SJSA1 (cell line): ENCODE measurements around the genes HEATR1 and ACTN2.

GRCh38 chr1:234898578-234899360 lies 229.9 kb downstream of the TOMM20 start:
- RAMPAGE, long total RNA = no peak

- RAMPAGE, long total RNA = no peak
These were observed 195.7 kb downstream of the TOMM20 start for GRCh38 chr1:234932738-234933462.

DNA sequence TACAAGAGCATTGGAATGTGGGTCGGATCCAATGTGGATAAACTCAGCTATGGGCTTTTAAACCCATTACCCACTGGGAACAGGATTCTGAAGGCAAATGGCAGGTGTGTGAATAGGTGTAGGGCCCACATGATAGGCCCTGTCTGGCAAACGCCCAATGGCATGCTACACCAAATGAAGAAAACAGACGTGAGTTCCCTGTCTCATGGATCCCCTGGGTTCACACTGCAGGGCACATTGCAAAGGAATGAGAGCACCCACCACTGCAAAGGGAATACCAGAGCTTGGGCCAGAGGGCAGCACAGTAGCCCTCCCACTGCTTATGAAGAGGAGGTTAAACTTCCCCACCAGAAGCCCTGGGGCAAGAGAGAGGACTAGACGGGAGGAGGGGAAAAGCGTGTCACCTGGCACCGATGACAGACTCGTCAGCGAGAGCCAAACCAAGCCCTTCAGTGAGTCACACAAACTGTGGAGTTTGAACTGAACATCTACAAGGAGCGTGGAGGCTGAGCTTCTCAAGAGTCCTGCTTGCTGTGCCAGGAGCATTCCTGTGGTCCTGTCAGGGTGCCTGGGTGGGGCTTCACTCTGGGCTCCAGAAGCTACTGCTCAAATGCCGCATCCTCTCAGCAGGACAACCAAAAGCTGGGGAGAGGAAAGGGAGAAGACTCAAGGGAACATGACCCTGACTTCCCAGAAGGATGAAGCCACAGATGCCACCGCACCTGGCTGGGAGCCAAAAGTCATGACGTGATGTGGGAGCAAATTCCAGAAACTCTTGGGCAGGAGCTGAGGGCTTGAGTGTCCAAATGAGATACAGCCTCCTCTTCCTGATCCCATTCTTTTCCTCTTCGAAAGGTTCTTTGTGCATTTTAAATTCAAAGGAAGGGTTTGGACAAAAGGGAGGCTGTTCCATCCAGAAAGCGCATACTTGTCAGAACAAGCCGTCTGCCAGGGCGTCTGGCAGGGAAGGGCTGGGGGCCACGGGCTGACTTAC lies 61.0 kb downstream of the TOMM20 start:
- RAMPAGE, long total RNA = no peak

DNA sequence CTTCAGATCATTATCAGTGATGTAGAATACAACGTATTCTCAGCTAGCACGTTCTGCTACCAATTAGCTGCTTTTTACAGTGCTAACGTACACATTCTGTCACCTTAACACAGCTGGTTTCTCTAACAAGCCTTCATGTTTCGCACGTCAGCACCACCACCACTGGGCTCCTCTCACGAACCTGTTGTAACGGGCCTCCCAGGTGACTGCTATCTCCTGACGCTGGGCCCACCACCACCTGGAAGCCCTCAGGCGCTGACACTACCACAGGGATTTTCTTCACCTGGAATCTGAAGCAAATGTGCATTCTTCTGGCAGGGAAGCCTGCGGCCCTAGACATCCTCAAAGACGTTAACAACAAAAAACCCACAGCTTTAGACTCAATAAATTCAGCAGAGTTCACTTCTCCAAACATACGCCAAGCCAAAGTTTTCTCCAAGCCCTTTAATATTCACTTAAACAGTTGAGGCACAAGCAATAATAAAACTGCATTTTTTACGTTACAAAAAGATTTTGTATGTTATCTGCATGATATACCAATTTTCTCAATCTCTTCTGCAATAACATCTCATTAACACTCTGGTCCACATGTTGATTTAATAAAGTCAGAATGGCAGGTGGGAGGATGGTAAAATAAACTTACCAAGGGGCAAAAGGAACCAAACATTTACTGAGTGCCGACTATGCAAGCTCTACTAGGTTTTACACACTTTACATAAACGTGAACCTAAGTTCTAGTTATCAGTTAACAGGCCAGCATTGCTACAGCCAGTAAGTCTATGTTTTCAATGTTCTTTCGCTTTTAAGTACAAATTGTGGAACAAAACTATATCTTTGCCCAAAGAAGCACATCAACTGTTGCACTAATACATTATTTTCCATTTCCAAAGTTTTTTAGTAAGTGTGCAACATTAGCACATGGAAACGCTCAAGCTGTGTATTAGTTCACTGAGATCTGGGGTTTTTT lies 19.4 kb downstream of the TOMM20 start:
- RAMPAGE, long total RNA = no peak

GRCh38 chr1:235454007-235454554 lies 50.2 kb downstream of the B3GALNT2 start:
- RAMPAGE, long total RNA = no peak

DNA sequence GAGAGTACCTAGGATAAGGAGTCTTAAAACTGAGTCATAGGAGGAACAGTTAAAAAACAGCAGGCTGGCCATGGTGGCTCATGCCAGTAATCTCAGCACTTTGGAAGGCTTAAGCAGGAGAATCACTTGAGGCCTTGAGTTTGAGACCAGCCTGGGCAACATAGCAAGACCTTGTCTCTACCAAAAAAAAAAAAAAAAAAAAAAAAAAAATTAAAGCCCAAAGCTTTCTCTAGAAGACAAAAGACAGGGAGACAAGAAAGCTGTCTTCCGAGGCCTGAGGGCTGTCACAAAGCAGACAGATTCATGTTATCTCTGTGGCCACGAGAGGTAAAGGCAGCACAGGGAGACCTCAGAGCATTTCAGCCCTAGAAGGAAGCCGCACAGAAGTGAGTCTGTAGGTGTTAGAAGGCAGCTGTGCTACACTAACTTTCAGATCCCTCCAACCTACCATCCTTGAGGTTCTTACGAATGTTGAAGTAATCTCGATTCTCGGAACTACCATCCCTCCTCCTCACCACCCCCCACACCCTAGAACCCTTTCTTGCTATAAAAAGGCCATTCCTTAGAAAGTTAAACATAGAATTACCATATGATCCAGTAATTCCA lies 21.3 kb upstream of the LYST start:
- RAMPAGE, long total RNA = no peak

- RAMPAGE, long total RNA = no peak
These were observed 25.9 kb upstream of the LYST start for GRCh38 chr1:235892545-235893129.

DNA sequence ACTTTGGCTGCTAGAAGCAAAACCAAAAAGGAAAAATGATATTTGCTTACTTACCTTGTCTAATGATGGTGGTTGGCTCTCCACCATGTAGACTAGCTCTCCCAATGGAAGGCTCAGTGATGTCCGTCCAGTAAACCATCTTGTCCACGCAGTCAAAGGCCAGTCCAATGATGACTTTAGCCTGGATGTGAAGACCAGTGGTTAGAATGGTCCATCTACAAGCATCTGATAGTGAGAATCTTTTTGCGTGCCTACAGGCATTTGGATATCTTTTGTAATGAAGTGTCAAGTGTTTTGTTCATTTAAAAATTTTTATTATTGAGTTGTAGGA lies 79.6 kb downstream of the NID1 start:
- RAMPAGE, long total RNA = no peak

DNA sequence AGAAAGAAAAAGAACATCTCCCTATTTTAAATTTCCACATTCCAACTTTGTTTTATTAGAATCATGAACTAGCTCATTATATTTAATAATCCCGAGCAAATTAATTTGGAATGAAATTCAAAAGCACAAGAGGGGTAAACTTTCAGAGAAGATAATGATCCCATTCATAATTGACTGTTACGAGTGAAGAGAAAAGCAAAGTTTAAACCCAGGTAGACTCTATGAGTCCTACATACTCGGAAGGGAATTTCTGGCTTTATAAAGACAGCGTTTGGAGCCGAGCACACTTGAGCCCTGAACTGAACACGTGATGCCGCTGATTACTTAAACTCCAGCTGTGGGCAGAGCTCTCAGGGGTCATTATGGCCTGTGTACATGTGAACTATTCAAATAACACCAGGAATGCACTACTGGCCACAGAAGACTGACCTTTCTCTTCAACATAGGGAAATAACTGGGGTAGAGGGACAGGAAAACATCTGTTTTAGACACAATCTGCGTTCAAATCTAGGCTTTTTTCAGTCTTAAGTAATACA lies 25.3 kb downstream of the NID1 start:
- RAMPAGE, long total RNA = no peak

GRCh38 chr1:236065671-236066078 lies 785 bp upstream of the NID1 start:
- RAMPAGE, long total RNA = no peak

GRCh38 chr1:236120071-236120454 lies 22.3 kb upstream of the GPR137B start:
- RAMPAGE, long total RNA = no peak

- RAMPAGE, long total RNA = no peak
These were observed 498 bp downstream of the GPR137B start for GRCh38 chr1:236142657-236143417.

GRCh38 chr1:236143418-236144035 lies 1.2 kb downstream of the GPR137B start:
- RAMPAGE, long total RNA = no peak

DNA sequence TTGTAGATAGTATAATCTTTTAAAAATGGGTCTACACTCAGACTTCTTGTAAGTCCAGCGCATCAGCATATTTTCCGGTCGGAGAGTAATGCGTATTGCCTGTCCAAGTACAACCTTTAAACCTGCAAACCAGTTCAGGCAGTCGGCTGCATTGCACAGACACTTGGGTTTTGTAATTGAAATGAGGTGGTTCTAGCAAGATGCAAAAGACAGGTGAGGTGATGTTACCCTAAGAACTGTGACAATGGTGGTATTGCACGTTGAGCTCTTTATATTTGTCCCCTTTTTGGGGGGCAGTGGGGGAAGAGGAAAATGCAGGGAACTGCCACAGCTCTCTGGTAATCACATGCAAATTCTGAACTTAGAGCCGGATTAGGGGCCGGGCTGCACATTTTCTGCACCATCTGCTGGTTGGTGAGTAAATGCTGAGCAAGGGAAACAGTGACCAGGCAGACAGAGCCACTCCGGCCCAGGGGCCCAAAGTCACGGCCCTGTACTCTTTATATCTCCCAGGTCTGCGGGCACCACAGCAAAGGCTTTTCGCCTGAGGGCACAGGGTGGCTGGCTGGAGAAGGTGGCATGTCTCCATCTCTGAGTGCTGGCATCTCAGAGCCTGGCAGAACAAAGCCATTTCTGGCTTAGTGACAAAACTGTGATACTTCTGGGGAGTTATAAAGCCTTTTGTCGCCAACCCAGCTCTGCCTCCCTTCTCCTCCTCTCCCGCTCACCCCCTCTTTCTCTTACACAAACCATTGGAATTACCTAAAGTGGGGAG lies 2.4 kb downstream of the GPR137B start:
- RAMPAGE, long total RNA = no peak

- RAMPAGE, long total RNA = no peak
These were observed 8.6 kb downstream of the GPR137B start for GRCh38 chr1:236150909-236151300.

DNA sequence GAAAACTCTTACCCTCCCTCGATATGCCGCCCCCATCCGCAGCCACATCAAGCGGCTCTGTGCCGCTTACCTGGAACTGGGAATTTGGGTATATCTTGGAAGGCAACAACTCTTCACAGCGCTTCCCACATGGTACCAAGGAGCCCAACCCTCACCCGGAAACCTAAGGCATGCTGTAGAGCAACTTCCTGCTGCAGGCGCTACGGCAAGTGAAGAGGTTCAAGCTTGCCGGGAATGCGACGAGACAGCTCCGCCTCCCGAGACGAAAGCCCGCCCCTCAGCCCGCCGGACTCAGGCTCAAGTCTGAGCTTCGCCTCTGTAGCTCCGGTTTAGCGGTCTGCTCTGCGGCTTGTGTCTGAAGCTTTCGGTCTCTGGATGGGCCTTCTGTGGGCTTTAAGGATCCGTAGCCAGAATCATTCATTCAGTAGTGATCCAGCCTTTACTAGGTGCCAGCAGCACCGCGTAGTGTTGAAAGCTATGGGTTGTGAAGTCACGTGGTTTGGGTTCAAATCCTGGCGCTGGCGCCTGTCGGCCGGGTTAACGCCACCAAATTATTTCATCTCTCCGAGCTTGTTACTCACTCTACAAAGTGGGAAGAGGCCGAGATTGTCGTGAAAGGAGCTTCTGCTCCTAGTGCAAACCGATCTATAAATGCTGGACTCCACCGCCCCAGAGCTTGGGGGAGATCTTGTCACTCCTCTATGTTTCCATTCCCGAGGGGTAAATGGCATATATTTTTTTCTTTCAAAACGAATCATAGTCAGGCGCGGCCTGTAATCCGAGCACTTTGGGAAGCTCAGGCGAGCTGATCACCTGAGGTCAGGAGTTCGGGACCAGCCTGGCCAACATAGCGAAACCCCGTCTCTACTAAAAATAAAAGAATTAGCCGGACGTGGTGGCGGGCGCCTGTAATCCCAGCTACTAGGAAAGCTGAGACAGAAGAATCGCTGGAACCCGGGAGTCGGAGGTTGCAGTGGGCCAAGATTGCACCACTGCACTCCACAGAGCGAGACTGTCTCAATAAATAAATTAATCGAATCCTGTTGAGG lies at the start of gene HEATR1:
TSS of gene HEATR1 (minus strand) at position 165 of the 1,049 bp plus-strand sequence.
- RAMPAGE, long total RNA = start-site peak on the minus strand centred at position 156 of the sequence, 30 bp wide, 146 and 164 reads in 2 replicates

DNA sequence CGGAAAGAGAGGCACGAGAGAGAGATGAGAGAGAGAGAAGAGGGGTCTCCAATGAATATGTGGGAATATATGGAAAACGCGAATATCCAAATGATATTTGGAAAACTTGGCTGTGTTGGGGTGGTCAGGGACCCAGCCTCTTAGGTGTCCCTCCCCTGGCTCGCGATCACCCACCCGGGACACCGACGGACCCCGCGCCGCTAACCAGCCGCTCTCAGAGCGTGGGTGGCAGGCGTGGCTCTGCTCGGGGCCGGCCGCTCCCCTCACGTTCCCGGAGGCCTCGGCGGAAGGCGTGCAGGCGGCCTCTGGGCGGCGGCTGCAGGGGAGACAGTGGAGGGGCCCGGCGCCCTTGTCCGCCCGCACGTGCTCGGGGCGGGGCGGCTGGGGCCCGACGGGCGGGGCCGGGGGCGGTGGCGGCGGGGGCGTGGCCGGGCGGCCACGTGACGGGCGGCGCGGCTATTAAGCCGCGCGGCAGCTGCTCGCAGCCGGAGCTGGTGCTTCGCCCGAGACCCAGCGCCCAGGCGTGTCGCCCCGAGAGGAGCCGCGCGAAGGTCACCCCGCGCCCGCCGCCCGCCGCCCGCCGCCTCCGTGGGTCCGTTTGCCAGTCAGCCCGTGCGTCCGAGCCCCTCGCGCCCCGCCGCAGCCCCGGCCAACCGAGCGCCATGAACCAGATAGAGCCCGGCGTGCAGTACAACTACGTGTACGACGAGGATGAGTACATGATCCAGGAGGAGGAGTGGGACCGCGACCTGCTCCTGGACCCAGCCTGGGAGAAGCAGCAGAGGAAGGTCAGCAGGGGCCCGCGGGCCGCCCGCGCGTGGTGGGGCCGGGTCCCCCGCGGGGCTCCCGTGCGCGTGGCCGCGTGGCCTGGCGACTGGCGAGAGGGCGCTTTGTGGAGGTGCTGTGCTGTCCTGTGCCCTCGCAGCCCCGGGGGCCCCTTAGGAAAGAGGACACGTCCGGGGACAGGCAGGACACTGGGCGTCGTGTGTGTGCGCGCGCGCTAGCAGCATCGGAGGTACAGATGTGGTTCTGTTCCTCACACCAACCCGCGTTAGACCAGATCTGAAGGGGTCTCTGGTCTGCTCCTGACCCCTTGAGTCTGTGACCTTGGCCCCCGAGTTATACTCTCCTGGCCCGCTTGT lies at the start of gene ACTN2:
TSS of gene ACTN2 (plus strand) at position 488 of the 1,142 bp plus-strand sequence.
- RAMPAGE, long total RNA = no peak

GRCh38 chr1:236688470-236689100 lies 2.3 kb downstream of the ACTN2 start:
- RAMPAGE, long total RNA = no peak

- RAMPAGE, long total RNA = no peak
These were observed 245 bp upstream of the MTR start for GRCh38 chr1:236794892-236795201.

- RAMPAGE, long total RNA = no peak
These were observed 45.1 kb downstream of the MTR start for GRCh38 chr1:236840024-236840687.